WTC11 (cell line): Measurements from ENCODE around the gene HPCAL4.

DNA sequence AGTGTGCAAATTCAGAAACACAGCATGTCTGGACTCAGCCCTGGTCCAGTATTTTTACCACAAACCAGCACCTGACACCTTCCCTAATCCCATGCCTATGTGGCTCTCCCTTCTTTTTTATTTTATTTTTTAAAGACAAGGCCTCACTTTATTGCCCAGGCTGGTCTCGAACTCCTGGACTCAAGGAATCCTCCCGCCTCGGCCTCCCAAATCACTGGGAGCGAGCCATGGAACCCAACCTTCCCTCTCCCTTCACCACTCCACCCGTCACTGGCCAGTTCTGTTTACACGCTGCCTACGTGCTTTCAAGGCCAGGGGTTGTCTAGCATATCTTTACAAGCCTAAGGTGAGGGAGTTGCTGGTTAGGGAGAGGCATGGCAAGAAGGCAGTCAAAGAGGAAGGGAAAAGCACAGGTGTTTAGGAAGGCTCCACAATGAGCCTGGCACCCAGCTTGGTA is 1.3 kb downstream of the RHBDL2 start:
- PRO-cap = no peak

DNA sequence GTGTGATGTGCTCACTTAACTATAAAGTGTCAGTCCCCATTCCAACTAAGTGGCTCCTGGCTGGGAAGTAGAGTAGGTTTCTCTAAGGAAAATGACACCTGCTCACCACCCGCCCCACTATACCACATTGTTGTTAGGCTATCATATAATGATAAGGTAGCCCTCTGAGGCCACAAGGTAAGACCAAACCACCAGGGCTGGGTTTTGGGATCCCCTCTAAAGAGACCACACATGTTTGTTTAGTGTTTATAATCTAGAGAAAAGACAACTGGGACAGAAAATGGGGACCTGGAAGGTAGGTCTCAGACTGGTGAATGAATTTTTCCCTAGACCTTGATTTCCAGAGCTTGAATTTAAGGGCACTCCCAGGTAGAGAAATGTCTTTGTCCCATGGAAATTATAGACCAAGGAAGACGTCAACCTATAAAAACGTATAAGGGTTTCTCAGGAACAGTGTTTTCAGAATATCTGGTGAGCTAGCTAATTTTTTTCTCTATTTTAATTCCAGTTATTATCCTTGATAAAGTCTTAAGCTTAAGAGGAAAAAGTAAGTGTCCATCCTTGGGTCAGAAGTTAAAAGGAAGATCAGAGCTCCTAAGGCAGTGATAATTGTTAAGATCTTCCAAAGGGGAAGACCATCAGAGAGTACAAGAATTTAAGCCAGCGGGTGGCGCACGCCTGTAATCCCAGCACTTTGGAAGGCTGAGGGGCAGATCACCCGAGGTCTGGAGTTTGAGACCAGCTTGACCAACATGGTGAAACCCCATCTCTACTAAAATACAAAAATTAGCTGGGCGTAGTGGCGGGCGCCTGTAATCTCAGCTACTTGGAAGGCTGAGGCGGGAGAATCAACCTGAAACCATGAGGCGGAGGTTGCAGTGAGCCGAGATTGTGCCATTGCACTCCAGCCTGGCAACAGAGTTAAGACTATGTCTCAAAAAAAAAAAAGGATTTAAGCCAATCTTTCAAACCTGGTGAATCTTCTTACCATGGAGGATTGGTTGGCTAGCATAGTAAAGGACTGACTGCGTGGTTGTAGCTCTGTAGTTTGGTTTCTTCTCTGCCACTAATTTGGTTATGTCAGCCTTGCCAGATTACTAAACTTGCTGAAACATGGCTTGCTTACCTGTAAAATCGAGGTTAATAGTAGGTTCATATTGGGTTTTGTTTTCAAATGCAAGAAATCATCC is 15.6 kb downstream of the AKIRIN1 start:
- PRO-cap = no peak

- PRO-cap = no peak
Observed at GRCh38 chr1:39009452-39009675, 16.8 kb upstream of the NDUFS5 start.

GRCh38 chr1:39080743-39081881 is 55.0 kb downstream of the NDUFS5 start:
- PRO-cap = bidirectional peak, plus-strand start at chr1:39081417, minus-strand start at chr1:39080991

DNA sequence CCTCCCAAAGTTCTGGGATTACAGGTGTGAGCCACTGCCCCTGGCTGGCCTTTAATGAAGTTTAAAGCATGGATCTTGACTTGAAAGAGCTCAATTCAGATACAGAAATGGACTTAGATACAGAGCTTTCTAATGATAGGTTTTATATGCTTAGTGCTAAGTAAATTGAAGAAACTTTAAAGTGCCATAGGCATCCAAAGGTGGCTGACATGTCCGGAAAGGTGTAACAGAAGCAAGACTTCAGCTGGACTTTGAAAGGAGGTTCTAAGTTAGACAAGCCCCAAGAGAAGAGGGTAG is 16.2 kb downstream of the MACF1 start:
- PRO-cap = no peak

GRCh38 chr1:39429656-39430434 is 61.6 kb upstream of the BMP8A start:
- PRO-cap = no peak

- PRO-cap = no peak
Observed at GRCh38 chr1:39444627-39444982, 46.8 kb upstream of the BMP8A start.

- PRO-cap = no peak
Observed at GRCh38 chr1:39450928-39451496, 40.4 kb upstream of the BMP8A start.

GRCh38 chr1:39452280-39452905 is 39.0 kb upstream of the BMP8A start:
- PRO-cap = no peak

GRCh38 chr1:39484303-39484808 is 7.1 kb upstream of the BMP8A start:
- PRO-cap = no peak

GRCh38 chr1:39526939-39527697 is 35.7 kb downstream of the BMP8A start:
- PRO-cap = no peak

DNA sequence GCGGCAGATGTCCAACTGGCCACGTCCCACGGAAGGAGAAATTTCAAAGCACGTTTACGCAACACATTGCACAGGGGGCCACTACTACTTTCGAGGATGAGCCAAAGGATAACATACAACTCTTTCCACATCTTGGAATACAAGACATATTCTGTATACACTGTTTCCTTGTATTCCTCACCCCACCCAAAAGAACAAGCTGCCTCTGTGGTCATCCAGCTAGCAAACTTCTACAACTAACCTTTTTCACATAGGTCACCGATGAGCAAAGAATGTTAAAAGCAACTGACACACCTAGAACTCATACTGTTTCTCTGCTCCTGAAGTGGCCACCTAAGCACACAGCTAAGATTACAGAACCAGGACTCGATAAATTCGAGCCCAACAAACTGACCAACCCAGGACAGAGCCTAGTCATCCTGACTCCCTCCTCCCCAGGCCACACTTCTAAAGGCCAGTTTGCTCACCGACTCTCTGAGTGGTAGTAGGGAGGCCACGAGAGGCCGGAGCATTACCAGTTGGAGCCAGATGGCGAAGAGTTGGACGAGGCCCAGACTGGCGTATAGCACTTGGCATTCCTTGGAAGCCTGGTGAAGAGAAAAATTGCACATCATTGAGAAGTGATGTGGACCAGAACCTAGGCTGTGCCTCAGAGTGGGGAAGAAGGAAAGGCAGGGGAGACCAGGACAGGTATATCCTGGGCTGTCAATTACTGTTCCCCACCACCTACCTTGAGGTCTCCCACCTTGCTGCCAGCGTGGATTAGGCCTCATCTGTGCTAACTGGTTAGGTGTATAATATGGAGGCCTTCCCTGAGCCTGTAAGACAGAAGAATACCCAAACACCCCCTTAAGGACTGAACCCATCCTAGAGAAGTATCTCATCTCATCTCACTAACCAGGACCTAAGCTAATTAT is 12.4 kb downstream of the PABPC4 start:
- PRO-cap = no peak

GRCh38 chr1:39564873-39565354 is 11.7 kb downstream of the PABPC4 start:
- PRO-cap = no peak

GRCh38 chr1:39568585-39569273 is 7.9 kb downstream of the PABPC4 start:
- PRO-cap = no peak

- PRO-cap = unidirectional peak, minus-strand start at chr1:39691432
Observed at GRCh38 chr1:39691240-39692177, at the start of gene HPCAL4. TSS of gene HPCAL4 (minus strand) at chr1:39691433.

DNA sequence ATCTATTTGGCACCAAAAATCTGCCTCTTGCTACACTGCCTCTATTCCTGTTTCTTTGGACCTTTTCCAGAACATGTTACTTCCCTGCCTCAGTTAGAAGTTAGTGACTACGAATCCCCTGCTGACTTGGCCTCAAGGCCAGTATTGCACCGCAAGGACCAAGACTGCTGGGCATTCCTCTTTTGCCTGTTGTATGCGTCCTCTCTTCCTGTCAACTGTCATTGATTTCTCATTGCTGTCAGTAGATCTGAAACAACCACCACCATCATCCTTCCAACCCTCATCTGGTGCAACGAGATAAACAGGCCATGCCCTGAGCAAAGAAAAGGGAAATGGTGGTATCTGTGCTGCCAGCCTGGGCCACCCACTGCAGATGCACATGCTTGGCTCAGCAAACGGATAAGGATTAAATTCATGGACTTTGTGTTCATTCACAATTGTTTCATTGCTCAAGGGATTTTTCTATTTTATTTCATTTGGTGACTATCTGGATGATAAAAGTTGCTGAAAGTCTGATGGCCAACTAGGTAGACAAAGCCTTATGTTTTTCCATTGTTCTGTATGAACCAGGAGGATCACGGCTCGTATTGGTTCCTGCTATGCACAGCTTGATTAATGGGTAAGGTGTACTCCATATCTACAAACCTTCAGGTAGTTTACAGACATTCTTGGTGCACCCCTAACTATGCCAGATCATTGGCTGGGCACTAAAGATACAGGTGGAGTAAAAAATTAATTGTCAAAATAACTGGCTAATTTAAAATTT is 13.6 kb downstream of the OXCT2 start:
- PRO-cap = no peak

DNA sequence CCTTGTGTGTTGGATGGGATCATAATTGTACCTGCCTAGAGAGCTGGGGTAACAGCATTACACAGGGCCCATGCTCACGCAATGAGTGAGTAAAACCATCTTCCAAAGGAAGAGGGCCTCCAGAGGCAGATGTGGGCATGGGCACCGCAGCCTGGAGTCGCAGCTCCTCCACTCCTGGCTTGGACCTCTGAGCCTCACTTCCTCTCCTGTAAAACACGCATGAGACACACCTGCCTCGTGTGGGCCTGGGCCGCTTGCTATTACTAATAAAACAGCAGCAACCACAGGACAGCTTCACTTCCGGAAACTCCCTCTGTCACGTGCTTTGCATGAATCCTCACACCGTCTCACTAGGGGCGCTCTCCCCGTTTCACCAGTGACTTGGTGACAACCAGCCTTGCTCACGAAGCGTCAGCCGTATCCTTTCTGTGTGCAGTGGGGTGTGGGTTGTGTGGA is 10.4 kb upstream of the BMP8B start:
- PRO-cap = no peak

DNA sequence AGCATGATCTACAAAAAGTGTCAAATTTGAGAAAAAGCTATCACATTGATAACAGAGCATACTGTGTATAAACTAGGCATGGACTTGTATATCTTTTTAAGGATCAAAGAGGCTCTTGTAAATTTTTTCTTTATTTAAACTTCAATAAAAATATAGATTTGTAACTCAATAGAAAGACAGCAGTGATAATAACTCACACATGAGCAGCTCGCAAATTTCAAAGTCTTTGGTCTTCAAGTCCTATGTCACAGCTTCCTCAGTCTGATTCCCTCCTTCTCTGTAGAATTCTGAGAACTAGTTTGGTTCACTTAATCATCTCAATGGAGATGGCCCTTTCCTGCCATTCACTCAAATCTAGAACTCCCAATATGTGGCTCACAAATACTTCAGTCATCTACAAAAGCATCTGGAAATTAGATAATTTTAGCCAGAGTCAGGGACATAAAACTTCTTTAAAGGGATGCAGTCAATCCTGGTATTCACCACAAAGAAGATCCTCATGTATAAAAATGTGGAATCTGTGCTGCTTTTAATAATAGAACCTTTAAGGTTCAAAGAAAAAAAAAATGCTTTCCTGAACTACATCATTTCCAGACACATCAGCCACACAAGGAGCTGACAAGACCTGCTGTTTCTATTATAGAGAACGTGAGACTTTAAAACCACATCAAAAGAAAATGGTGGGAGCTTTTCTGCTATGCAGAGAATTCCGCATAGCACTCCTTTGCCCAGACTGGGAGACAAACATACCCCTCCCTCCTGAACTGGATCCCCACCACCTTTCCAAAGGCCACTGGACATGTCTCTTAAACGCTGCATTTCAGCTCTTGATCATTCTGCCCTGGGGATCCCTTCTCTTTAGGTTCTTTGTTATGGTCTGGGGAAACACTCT is 42.1 kb downstream of the TRIT1 start:
- PRO-cap = no peak

DNA sequence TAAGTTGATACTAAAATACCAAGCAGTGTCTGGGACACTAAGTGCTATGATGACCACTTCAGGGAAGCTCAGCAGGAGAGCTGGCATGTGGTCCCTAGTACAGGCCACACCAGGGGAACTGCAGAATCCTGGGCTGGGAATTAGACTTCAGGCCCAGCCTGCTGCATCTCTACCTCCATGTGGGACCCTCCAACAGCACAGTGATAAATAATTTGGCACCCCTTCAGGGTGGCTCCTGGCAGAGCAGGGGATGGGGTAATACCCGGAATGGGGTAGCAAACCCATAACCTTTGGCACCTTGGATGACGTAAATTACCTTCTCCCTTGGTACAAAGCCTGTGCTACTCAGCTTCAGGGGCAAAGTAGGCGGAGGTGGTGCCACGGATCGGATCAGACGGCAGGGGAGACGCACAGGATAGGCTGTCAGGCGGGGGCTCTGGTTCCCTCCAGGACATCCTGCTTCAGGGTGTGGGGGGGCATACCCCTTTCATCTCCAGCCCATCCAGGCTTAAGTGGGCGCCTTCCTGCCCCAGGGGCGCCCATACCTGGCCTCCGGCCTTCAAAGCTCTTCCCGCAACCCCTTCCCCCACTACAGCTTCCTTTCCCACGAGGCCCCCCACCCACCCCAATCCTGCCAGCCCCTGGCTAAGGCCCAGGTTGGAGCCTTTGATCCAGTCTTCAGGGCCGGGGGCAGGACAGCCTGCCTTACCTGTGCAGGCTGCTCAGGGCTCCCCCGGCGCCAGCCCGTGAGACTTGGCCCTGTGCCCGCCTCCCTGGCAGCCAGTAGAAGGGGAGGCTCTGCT is 5.0 kb downstream of the MFSD2A start:
- PRO-cap = no peak

DNA sequence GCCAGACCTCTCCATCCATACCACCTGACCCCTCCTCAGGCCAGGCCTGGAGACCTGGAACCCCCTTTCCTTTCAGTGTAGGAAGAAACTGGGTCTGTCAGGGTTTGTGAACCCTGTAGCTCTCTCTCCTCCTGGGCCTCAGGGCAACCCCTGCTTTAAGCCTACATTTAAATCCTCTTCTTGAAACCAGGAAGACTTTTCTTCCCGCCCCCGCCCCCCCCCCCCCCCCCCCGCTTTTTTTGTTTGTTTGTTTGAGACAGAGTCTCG is 6.1 kb downstream of the MFSD2A start:
- PRO-cap = no peak